Adrenal gland (tissue), 7 donors: Measurements from ENCODE around the genes GNAZ and RAB36.

GRCh38 chr22:22181334-22181725, 63.3 kb upstream of the VPREB1 start:
- PRO-cap, 3 experiments: no peak in any of the 3 experiments
- RAMPAGE, long total RNA, 4 experiments: no peak in any of the 4 experiments
- RRBS: no CpG with 5 or more reads among the region's 3 CpGs

GRCh38 chr22:22370828-22371525, 126.4 kb downstream of the VPREB1 start:
- PRO-cap, 3 experiments: no peak in any of the 3 experiments
- RAMPAGE, long total RNA, 4 experiments: no peak in any of the 4 experiments
- RRBS: no CpG with 5 or more reads among the region's 3 CpGs

GRCh38 chr22:22397161-22397762, 111.3 kb downstream of the ZNF280B start:
- PRO-cap, 3 experiments: no peak in any of the 3 experiments
- RAMPAGE, long total RNA, 4 experiments: no peak in any of the 4 experiments
- RRBS: no CpG with 5 or more reads among the region's 8 CpGs

- PRO-cap, 3 experiments: no peak in any of the 3 experiments
- RAMPAGE, long total RNA, 4 experiments: no peak in any of the 4 experiments
- RRBS: no CpG with 5 or more reads among the region's 9 CpGs
Measured at GRCh38 chr22:22546458-22547578, 12.2 kb downstream of the PRAME start.

DNA sequence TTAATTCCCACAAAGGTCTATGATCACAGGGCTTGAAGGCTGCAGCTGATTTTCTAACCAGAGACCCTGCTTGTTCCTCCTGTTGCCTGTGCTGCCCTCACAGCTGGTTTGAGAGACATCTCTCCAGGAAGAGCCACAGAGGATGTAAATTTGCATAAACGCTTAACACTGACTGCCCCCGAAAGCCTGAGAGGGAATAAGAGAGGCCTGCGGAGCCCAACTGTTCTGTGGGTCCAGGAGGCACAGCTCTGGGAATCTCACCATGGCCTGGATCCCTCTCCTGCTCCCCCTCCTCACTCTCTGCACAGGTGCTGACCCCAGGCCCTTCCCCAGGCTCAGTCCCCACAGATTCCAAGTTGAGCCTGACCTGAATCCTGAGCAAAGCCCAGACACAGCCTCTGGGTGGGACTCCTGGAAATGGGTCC, 102.8 kb downstream of the GGTLC2 start:
- PRO-cap, 3 experiments: no peak in any of the 3 experiments
- RAMPAGE, long total RNA, 4 experiments: no peak in any of the 4 experiments
- RRBS: no CpG with 5 or more reads among the region's 3 CpGs

GRCh38 chr22:22901493-22902072, 14.0 kb downstream of the IGLL5 start:
- PRO-cap, 3 experiments: no peak in any of the 3 experiments
- RAMPAGE, long total RNA, 4 experiments: no peak in any of the 4 experiments
- RRBS: no CpG with 5 or more reads among the region's 7 CpGs

DNA sequence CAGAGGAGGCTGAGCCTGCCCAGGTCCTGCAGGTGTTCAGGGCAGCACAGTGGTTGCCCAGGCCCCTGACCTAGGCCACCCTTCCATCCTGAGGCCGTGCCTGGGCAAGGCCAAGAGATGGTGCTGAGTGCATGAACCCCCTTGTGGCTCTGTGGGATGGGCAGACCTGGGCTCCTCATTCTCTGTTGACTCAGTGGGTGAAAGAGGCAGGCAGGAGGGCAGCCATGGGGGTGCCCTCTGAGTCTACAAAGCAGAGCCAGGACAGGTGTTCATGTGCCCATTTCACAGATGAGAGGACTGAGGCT, 40.2 kb downstream of the IGLL5 start:
- PRO-cap, 3 experiments: no peak in any of the 3 experiments
- RAMPAGE, long total RNA, 4 experiments: no peak in any of the 4 experiments
- RRBS: no CpG with 5 or more reads among the region's 1 CpG

DNA sequence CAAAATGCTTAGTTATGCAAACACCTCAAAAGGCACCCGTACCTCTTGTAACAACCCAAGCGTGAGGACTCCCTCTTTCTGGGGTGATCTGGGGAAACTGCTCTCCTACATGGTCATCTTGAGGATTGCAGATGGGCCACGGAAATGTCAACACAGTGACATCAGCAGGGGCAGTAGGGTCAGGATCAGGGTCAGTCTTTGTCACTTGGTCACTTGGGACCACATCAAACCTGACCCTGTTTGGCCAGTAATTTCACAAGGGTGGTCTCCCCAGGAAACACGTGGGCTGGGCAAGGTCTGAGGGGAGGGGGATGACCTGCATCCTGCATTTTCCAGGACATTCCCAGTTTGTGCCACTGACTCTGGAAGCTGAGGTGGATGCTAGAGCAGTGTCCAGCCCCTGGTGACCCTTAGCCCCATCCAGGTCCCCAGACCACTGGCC, 42.2 kb downstream of the IGLL5 start:
- PRO-cap, 3 experiments: no peak in any of the 3 experiments
- RAMPAGE, long total RNA, 4 experiments: no peak in any of the 4 experiments
- RRBS: no CpG with 5 or more reads among the region's 4 CpGs

DNA sequence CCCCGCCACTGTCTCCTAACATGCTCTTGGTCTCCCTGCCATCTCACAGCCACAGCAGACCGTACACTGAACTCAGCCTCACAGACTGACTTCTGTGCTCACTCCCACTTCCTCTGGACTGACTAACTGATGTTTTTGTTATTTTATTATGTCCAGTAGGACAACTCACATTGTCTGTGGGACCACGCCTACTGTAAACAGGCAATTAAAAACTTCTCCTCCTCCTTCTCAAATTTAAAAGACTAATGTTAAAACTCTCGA, 2.6 kb upstream of the GNAZ start:
- PRO-cap, 3 experiments: no peak in any of the 3 experiments
- RAMPAGE, long total RNA, 4 experiments: no peak in any of the 4 experiments
- RRBS: no CpG with 5 or more reads among the region's 4 CpGs

DNA sequence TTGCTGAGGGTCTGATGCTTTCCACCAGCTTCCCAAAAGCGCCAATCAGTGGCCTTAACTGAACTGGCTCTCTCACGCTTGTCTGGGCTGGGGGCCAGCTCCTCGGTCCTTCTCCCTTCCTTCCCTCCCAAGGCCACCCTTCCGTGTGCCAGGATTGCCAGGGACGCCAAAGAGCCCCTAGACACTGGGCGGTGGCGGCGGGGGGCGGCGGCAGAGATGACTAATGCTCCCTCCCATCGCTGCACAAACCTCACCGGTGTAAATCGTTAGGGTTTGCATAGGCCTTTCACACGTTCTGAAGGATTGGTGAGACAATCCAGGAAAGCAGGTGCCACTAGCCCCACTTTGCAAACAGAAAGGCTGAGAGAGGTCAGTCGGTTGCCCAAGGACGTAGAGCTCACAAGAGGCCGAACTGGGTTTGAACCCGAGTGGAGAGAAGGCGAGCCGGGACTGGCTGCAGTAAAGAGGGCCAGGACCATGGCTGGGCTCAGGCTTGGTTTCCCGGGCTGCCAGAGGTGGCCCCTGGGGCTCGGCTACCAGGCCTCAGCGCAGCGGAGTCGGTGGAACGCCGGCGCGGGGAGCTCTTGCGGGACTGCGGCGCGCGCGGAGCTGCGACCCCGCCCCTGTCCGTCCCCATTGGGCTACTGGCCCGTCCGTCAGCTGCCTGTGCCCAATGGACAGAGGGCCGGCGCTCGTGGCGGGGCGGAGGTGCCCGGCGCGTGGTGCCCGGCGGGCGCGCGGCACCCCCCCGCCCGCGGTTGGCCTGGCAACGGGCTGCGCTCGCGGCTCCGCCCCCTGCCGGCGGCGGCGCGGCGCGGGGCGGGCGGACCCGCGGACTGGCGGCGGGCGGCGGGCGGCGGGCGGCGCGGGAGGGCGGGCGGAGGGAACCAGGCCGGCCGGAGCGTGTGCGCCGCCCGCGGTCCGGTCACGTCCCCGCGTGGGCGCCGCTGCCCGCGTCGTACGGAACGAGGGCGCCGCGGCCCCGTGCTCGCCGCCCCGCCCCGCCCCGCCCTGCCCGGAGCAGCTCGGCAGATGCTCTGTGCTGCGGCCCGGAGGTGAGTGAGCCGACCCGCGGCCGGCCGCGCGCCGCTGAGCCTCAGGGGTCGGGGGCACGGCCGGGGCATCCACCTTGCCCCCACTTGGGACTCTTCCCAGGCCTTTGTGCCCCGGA, at the start of gene GNAZ:
Gene GNAZ, plus strand, starts transcription at position 1,004 of the 1,171 bp plus-strand sequence.
- PRO-cap, 3 experiments: peak in 3 of 3 experiments; most common plus-strand start position 810 of the sequence (in 3); most common minus-strand start position 567 of the sequence (in 3)
- RAMPAGE, long total RNA, 4 experiments: no peak in any of the 4 experiments
- RRBS: 1% methylated on average over 55 of the region's 126 CpGs

DNA sequence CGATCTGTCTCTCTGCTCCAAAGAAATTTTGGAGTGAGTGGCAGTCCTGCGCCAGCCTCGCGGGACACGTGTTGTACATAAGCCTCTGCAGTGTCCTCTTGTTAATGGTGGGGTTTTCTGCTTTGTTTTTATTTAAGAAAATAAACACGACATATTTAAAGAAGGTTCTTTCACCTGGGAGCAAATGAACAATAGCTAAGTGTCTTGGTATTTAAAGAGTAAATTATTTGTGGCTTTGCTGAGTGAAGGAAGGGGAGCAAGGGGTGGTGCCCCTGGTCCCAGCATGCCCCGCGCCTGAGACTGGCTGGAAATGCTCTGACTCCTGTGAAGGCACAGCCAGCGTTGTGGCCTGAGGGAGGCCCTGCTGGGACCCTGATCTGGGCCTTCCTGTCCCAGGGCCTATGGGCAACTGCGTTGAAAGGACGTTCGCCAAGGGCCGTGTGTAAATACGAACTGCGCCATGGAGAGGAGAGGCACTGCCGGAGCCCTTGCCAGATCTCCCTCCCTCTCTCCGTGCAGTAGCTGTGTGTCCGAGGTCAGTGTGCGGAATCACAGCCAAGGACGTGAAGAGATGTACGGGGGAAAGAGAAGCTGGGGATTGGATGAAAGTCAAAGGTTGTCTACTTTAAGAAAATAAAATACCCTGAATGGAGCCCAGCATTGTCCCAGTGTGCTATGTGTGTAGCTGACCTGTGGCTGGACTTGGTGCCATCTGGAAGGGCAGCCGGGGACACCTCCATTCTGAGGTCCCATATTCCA, 17.2 kb downstream of the RSPH14 start:
- PRO-cap, 3 experiments: peak in 2 of 3 experiments; most common plus-strand start position 333 of the sequence (in 1); most common minus-strand start position 512 of the sequence (in 1)
- RAMPAGE, long total RNA, 4 experiments: no peak in any of the 4 experiments
- RRBS: no CpG with 5 or more reads among the region's 22 CpGs

- PRO-cap, 3 experiments: peak in 3 of 3 experiments; most common plus-strand start chr22:23145488 (in 2); most common minus-strand start chr22:23145180 (in 3)
- RAMPAGE, long total RNA, 4 experiments: start-site peak on the plus strand in 4 of 4 experiments, at chr22:23145470-23145524 at its widest, 14 to 86 reads per replicate
- RRBS: 26% methylated on average over 23 of the region's 65 CpGs
Measured at GRCh38 chr22:23144857-23146004, at the start of gene RAB36. TSS of gene RAB36 (plus strand) at chr22:23145477.

DNA sequence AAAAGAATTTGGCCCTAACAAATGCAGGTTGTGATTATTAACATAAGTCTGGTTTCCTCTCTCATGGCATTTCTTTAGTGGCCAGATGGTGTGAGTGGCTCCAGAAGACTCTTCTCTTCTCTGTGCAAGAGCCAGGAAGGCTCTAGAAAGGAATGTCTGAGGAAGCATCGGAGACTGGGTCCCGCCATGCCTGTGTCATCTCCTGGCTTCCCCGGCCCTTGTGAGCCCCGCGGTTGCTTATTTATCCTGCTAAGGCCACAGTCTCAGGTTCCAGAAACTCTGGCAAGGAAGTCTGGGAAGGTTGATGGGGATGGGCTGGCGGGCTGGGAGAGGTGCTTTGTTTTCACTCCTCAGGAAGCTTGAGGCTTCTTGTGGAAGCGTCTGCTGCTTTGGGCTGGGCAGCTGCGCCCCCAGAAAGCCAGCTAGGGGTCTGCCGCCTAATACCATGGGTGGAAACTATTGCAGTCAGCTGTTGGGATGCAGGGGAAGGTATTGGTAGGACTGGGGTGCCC, 18.9 kb downstream of the BCR start:
- PRO-cap, 3 experiments: no peak in any of the 3 experiments
- RAMPAGE, long total RNA, 4 experiments: no peak in any of the 4 experiments
- RRBS: no CpG with 5 or more reads among the region's 9 CpGs

DNA sequence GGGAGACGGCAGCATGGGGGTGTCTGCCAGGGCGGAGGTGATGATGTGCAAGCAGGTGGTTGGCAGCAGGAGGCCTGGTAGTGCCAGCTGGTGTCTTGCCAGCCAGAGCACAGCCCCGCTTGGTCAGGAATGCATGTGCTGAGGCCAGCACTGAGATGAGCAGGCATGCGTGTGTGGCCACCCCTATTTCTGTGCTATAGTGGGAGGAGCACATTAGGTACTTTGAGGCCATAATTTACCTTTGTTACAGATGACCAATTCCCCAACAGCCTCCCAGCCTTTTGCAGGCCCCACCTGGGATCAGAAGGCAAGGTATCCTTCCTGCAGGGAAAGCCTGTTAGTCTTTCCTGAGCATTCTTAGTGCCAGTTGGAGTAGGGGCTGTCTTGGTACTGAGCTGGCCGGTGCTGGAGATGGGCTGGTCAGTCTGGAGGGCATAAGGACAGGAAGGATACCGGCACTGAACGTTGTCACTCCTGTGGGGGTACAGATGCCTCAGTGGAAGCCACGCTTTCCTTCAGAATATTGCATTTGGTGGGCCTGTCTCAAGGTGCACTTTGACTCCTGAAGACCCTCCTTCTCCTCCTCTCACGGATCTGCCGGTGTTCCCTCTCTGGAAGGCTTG, 24.6 kb downstream of the BCR start:
- PRO-cap, 3 experiments: no peak in any of the 3 experiments
- RAMPAGE, long total RNA, 4 experiments: no peak in any of the 4 experiments
- RRBS: no CpG with 5 or more reads among the region's 10 CpGs

- PRO-cap, 3 experiments: no peak in any of the 3 experiments
- RAMPAGE, long total RNA, 4 experiments: no peak in any of the 4 experiments
- RRBS: no CpG with 5 or more reads among the region's 14 CpGs
Measured at GRCh38 chr22:23213443-23214373, 33.4 kb downstream of the BCR start.

DNA sequence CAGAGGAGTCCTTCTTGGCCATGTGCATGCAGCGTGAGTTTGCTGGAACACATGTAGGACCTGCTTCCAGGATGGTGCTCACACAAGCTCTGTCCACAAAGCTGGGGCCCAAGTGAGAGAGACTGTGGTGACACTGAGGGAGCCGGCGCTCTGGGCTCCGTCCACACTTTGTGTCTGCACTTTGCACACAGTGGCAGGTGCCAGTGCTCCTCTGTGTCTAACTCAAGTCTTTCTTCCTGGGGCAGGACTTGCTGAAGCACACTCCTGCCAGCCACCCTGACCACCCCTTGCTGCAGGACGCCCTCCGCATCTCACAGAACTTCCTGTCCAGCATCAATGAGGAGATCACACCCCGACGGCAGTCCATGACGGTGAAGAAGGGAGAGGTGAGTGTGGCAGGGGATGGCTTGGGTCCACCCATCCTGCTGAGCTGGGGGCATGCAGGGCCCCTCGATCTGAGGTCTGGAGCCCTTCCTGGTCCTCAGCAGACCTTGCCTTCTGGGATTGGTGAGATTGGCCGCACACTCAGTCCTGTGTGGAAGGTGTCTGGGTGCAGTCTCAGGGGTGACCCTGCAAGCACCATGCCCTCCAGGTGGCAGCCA, 93.2 kb downstream of the BCR start:
- PRO-cap, 3 experiments: no peak in any of the 3 experiments
- RAMPAGE, long total RNA, 4 experiments: start-site peak on the plus strand in 1 of 4 experiments, centred at position 58 of the sequence, 9 reads per replicate
- RRBS: no CpG with 5 or more reads among the region's 11 CpGs

DNA sequence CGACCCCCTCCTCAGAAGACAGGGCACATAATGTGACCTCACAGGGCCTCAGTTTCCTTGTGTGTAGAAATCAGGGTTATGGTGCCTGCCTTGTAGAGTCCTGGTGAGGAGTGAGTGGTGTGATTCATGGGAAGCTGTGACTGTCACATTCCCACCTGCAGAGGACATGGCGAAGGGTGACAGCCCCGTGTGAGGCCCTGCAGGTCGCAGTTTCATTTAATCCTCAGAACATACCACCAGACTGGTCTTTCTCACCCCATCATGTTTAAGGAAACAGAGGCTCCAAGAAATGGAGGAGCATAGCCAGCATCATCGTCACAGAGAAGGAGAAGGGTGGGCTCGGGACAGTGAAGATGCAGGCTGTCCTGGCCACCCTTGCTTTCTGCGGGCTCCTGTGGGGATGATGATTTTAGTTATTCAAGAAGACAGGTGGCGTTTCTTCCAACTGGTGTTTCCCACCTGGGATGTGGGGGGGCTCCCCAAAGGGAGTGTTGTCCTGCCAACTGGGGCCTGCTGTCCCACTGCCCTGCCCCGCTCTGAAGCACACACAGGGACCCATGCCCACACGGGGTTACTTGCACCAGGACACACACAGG, 100.1 kb downstream of the BCR start:
- PRO-cap, 3 experiments: no peak in any of the 3 experiments
- RAMPAGE, long total RNA, 4 experiments: no peak in any of the 4 experiments
- RRBS: no CpG with 5 or more reads among the region's 10 CpGs

- PRO-cap, 3 experiments: peak in 2 of 3 experiments; most common plus-strand start chr22:23306145 (in 1); most common minus-strand start chr22:23305943 (in 2)
- RAMPAGE, long total RNA, 4 experiments: no peak in any of the 4 experiments
- RRBS: 51% methylated on average over 1 of the region's 13 CpGs
Measured at GRCh38 chr22:23305813-23306335, 125.6 kb downstream of the BCR start.

GRCh38 chr22:23514552-23515132, 65.4 kb downstream of the IGLL1 start:
- PRO-cap, 3 experiments: no peak in any of the 3 experiments
- RAMPAGE, long total RNA, 4 experiments: no peak in any of the 4 experiments
- RRBS: no CpG with 5 or more reads among the region's 13 CpGs

DNA sequence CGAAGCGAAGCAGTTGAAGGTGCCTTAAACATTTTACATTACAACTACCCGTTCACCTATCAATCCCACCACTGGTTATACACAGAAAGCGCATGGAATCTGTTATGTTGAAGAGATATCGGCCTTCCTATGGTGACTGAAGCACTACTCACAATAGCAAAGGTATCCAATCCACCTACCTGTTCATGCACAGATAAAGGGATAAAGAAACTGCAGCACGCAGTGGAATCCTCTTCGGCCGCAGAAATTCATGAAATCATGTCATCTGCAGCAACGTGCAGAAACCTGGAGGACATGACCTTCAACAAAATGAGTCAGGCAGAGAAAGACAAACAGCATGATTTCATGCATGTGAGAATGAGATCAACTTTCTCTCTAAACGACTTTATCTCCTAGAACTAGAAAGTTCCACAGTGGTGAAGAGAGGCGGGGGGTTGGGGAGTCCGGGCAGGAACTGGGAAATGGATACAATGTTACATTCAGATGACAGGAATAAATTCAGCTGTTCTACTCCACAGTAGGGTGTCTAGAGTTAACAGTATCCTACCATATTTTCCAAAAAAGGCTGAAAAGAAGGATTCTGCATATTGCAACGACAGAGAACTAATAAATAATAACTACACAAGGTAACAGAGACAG, 9.9 kb downstream of the RGL4 start:
- PRO-cap, 3 experiments: peak in 2 of 3 experiments; most common plus-strand start position 413 of the sequence (in 1); most common minus-strand start position 258 of the sequence (in 2)
- RAMPAGE, long total RNA, 4 experiments: no peak in any of the 4 experiments
- RRBS: no CpG with 5 or more reads among the region's 13 CpGs